Umbilical cord (tissue), 2 donors: ENCODE measurements around the genes TTR and RNF125.

DNA sequence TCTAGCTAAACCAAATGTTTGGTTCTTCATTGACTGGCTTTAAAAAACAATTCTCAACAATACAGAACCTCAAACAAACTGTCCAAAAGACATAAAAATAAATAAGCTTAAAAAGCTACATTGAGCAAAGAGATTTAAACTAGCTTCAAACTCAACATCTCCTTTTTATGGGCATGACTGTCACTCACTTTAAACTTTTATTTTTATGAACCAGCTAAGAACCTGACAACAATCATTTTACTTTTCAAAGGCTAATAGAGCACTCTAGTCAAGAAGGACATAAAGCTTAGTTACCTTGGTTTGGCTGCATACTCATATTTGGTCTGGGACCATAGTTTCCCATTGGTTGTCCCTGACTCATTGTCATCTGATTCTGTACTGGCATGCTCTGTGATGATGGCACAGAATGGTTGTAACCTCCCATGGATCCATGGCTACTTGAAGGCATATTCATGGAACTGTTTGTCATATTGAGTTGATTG, 38.0 kb downstream of the SS18 start:
- RAMPAGE, long total RNA, result no peak

DNA sequence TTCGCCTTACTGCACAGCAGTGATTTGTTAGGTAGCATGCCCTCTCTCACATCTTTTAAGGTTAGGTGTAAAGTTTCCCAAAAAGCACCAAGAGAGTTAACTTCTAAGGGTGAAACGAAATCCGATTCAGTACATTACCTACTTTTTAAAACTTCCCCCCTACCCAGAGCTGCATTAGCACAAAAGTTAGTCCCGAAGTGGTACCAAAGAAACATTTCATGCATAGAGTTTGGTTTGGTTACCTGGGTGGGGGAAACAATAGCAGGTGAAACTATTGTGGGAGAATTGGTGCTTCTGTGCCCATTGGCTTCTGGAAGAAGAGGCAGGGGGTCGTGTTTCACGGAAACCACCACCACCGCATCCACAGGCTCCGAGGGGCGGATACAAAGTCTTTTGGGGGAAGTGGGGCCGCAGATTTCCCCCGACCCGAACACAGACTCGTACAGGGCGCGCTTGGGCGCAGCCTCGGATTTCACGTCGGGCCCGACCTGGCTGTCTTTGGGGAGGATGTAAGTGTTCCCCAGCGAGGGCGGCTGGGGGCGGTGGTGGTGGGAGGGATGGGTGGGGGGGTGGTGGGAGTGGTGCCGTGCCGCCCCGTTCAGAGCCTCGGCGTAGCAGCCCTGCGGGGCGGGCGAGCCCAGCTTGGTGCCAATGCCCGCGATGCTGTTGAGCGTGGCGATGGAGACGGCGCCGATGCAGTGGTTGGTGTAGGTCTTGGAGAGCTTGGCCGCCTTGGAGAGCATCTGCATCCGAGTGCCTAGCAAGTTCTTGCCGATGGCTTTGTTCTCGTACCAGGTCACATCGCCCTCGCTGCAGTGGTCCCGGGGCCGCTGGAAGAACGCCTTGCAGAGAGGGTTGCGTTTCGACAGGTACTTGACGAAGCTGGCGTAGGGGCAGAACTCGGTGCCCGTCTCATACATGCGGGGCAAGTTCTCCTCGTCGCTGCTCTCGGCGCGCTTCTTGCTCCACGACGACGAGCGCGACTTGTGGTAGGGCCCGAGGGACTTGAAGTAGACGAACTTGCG, 1.6 kb downstream of the KCTD1 start:
- RAMPAGE, long total RNA, result start-site peak on the minus strand centred at position 371 of the sequence, 217 bp wide, 11 and 6 reads in 2 replicates

DNA sequence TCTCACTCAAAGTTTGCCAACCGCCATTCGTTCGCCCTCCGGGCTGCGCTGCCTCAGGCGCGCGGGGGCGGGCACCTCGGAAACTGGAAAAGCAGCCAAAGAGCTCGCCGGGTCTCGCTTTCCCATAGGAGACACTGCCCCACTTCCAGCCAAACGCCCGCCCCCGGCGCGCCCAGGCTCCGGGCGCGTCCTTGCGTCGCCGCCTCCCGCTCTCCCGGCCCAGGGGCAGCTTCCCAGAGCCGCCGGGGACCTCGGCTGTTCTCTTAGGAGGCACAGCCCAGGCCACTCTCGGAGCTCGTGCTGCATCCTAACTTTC, 1.3 kb upstream of the KCTD1 start:
- RAMPAGE, long total RNA, result no peak

DNA sequence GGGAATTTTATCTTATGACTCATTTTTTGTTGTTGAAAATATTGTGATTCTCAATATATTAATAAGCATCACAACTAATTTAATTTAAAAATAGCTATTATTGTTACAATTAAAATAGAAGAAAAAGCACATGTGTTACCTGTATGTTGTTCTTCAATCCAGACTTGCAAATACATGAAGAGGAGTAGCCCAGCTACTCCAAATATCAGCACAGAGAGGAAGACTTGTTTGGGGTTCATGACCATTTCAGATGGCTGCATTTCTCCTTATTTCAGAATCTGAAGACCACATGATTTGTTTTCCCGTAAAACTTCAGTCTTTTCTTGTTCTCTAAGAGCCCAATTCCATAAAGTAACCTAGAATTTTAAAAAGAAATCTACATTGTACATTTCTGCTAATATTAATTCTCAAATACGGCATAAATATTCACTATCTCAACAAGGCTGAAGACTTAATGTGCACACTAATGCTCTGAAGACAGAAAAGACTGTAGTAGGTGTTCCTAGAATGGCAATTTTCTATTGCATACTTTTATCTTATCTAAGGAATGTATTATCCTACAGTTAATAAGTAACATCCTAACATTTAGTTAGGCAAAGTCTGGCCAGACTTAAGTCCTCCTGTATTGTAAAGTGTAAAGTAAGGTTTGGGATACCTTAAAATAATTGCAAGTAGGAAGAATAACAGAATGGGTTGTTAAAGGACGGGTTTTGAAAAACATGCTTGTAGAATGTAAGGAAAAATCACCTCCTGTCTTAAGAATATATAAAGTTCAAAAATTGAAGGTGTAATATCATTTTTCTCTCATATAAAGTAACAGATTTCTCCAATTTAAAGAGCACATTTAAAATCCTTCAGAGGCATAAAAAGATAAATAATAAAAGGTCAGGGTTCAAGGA, 42.3 kb downstream of the CHST9 start:
- RAMPAGE, long total RNA, result no peak

- RAMPAGE, long total RNA, result no peak
Measured at GRCh38 chr18:27143762-27144190, 41.3 kb downstream of the CHST9 start.

GRCh38 chr18:27989991-27990429, 186.9 kb downstream of the CDH2 start:
- RAMPAGE, long total RNA, result no peak

DNA sequence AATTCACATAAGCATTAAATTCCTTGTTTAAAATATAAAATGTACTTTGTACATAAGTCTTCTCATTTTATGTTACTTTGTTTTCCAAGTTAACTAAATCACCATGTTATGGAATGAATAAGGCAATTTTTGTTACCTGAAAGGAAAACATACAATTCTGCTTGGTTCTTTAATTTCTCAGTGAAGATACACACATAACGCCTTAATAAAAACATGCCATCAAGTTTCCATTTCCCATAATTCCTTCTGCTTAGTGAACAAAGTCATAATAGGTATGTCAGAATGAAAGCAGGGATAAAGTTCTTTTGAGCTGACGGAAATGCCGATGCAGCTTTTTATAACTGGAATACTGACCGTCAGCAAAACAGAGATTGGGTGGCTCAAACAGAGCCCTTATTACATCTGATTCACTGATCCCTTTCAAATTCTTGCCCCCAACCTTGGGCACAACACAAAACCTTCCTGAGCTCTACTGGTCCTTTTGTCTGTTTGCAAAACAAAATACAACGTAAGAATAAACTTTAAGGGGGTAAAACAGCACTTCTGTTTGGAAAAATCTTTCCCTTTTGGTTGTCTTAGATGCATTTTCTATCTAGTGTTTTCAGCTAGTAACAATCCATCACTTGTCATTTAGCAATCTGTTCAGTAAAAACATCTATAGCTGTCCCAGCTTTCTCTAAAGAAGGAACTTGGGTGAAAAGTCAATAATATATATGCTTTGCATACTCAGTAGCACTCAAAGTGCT, 140.4 kb downstream of the CDH2 start:
- RAMPAGE, long total RNA, result no peak

- RAMPAGE, long total RNA, result no peak
Measured at GRCh38 chr18:28112009-28112692, 64.8 kb downstream of the CDH2 start.

DNA sequence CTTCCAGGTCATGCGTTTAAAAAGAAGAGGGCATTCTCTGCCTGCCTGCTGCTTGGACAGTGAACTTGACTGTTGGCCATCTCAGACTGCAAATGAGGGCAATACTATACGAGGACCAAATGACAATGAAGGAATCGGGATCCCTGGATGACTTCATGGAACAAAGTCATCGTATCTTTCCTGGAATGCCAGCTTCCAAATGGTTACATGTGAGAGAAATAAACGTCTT, 57.2 kb downstream of the CDH2 start:
- RAMPAGE, long total RNA, result no peak

GRCh38 chr18:28127211-28127686, 49.7 kb downstream of the CDH2 start:
- RAMPAGE, long total RNA, result no peak

DNA sequence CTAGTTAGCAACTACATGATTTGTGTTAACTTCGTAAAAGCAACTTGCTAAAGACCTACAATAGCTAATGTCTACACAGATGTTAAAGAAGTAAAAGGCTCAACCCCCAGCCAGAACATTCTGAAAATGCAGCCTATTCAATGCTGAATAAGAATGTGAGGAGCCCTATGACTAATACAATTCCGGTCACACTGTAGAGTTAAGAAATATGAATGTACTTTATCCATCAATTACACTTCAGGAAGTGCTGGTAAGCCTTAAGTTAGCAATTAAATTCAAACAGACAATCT, 591.0 kb upstream of the CDH2 start:
- RAMPAGE, long total RNA, result no peak

- RAMPAGE, long total RNA, result no peak
Measured at GRCh38 chr18:29156948-29157443, 980.1 kb upstream of the CDH2 start.

GRCh38 chr18:31157073-31157690, 5.5 kb downstream of the DSC1 start:
- RAMPAGE, long total RNA, result no peak

DNA sequence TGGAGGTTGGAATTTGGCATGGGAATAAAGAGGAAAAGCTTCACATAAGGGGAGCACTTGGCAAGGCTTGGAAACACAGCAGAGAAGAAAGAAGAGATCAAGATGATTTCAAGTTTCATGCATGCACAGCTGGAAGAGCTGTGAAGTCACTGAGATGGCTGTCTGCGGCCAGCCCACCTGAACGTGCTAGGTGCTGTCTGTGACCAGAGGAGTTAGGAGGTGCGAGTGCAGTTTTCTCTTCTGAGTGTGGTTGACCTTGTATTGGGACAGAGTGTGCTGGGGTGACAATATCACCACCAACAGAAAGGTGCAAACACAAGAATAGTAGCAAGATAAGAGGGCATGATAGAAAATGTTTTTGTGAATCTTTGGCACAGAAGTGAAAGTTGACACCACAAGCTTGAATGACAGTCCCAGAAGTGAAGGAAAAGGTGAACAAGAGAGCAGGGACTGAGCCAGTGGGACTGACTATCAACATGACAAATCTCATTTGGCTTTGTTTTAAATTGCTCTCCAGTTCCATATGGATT, 71.2 kb upstream of the DSC1 start:
- RAMPAGE, long total RNA, result no peak

DNA sequence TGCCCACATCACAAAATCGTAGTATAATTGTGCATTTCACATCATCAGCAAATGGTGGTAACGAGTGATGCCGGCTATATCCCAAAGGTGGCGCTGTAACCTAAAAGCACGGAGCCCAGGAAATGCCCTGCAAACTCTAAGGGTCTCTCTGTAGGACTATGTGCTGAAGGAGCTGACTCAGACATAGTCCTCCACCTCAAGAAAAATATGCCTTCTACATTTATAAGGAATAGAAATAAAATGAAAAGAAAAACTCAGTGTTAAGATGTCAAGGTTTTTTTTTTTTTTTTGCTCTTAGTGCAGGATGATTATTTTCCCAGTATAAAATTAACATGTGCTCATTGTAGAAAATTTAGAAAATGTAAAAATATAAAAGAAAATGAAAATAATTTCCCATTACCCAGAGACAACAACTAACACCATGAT, 23.0 kb upstream of the DSG3 start:
- RAMPAGE, long total RNA, result no peak

- RAMPAGE, long total RNA, result no peak
Measured at GRCh38 chr18:31591325-31592152, at the start of gene TTR. Gene TTR, plus strand, starts transcription at chr18:31591877.

DNA sequence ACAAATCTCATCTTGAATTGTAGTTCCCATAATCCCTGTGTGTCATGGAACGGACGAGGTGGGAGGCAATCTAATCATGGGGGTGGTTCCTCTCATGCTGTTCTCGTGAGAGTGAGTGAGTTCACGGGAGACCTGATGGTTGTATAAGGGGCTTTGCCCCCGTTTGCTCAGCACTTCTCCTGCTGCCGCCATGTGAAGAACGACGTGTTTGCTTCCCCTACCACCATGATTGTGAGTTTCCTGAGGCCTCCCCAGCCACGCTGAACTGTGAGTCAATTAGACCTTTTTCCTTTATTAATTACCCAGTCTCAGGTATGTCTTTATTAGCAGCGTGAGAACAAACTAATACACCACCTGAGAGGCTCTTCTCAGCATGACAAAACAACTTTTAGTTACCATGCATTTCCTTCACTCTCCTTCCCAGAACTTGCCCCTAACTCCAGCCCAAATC, 58.5 kb upstream of the SLC25A52 start:
- RAMPAGE, long total RNA, result no peak

GRCh38 chr18:31982948-31983591, 35.6 kb upstream of the RNF125 start:
- RAMPAGE, long total RNA, result no peak

DNA sequence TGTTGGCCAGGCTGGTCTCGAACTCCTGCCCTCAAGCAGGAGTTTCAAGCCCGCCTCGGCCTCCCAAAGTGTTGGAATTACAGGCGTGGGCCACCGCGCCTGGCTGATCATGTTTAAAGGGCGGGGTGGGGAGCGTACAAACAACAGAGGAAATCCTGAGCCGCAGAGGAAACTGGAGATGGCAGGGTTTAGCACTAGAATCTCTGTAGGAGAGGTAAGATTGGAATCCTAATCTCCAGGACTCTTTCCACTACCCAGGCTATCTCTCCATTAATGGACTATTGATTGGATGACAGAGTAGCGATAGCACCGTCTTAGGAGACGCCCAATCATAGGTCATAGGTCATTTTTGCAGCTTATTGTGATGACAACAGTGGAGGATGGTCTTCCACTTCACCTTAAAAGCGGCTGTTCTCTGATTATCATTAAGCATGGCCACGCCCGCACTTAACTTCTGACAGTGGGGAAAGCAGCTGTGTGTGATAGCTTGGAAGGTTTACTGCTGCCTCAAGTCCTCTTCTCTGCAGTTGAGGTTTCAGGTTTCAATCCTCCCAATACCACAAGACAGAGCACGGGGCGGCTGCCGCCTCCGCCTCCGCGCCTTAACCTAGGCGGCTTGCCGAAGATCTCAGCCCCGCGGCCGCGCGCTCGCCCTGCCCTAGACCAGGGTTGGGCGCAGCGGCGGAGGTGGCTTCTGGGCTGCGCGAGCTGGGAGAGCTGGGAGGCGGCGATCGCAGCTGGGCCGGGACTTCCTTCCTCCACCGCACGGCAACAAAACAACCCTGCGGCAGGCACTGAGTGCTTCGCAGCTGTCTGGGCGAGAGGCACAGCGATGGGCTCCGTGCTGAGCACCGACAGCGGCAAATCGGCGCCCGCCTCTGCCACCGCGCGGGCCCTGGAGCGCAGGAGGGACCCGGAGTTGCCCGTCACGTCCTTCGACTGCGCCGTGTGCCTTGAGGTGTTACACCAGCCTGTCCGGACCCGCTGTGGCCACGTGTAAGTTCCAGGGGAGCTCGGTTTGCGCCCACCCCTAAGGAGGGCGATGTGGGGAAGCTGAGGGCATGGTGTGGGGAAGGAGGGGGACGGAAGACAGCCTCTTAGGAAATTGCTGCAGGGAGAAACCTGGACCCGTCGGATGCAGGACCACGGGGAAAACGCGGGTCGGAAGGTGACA, at the start of gene RNF125:
Gene RNF125, plus strand, starts transcription at position 794 of the 1,174 bp plus-strand sequence.
- RAMPAGE, long total RNA, result no peak

DNA sequence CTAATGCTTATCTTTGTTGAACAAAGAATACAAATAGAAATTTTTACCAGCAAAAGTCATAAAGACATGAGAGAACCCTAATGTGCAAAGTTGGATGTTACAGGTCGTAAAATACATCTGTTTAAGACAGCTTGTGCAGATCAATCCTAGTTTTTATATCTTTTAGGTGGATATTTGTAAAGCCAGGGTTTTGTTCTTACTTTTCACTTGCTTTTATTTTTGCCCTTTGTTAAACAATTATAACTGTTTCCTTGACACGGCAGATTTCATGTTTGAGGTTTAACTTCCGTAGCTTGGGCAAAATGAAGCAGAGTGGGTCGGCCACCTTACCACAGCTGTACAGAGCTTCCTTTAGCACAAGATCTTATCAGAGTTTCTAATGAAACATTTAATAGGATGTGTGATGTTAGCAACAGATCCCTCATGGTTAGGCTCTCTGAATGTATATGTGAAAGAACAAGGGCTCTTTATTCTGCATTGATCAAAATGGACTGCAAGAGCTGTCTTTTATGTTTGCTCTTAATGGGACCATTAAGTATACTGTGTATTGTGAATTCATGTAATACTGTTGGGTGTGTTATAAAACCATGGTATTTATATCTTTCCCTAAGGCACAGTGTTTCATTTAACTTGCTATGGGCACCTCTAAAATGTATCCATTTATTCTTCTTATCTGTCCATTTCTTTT, 22.3 kb downstream of the RNF125 start:
- RAMPAGE, long total RNA, result no peak